Epithelial cell of esophagus (primary cell): ENCODE results near the genes VPS13C and LACTB.

DNA sequence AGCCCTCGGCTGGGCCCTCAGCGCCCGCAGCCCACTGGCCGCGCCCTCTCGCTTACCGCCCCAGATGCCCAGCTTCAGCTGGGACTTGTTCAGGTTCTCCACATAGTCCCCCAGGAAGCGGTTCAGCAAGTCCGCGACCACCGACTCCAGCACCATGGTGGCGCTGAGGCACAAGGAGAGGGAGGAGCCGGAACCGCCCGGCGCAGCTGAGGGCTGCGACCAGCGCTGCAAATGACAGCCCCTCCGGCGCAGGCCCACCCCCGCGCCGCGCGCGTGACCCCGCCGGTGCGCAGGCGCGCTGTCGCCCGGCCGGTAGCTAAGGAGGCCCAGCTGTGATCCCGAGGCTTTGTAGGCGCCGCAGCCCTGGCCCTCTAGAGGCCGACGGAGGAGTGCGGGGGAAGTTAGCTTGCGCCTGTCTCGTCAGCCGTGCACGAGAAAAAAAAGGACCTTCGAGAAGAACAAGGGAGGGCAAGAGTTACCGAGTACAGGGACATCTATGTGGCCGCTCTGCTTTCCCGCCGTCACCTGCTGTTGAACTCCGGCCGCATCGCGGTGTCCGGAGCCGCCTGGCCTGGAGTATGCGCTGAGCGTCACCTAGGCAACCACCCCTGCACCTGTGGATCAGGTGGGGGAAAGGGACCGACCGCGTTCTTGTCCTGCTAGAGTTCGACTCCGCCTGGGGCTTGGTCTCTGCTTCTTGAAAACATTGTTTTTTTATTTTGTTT, at the start of gene VPS13C:
Gene VPS13C, minus strand, starts transcription at position 229 of the 725 bp plus-strand sequence.
- RRBS = 2% methylated on average over 14 of the region's 62 CpGs

DNA sequence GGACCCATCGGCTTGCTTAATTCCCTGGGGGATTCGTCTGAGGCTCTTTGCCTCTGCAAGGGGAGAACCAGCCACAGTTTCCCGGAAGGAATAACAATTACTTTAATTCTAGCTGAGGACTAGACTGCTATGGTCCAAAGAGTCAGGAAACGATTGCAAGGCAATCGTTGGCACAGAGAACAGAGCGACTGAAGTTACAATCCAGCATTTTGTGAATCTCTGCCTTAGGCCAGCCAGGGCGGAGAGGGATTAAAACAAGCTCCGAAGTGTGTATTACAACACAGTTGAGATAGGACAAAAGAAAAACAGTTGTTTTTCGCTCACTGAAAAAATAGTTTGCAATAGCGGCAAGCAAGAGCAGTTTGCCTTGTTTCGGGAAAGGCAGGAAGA, 319 bp downstream of the C2CD4A start:
- RRBS = no CpG with 5 or more reads among the region's 11 CpGs

DNA sequence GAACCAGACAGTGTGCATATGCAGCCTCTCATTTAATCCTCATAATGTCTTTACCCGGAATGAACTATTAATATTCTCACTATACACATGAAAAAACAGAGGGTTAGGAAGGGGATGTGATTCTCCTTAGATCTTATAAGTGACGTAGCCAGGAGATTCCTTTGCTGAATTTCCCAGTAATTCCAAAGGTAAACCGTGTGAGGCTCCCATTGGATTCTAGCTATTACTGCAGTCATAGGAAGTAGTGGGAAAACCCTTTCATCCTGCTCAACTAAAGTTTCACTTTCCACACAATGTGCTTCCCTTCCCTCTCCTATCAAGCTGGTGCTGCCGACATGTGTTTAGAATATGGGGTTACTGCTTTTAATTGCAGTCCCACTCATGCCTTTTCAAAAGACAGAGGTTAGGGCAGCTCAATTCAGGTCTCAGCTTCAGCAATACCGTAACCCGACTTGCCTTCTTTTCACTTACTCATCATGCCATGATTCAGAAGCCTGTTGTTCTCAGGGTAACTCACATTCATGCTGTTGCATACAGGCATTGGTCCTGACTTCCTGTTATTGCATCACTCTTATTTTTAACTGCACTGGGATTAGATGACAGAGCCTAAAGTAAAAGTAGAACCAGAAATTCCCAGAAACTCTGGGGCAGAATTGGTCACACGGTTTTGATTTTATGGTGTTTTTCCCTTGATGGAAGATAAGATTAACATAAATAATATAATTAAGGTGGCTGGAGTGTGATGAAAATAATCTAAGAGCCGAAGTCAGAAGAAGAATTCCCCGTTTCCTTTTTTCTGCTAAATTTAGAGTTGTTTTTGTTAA, 45.8 kb downstream of the C2CD4B start:
- RRBS = no CpG with 5 or more reads among the region's 9 CpGs

DNA sequence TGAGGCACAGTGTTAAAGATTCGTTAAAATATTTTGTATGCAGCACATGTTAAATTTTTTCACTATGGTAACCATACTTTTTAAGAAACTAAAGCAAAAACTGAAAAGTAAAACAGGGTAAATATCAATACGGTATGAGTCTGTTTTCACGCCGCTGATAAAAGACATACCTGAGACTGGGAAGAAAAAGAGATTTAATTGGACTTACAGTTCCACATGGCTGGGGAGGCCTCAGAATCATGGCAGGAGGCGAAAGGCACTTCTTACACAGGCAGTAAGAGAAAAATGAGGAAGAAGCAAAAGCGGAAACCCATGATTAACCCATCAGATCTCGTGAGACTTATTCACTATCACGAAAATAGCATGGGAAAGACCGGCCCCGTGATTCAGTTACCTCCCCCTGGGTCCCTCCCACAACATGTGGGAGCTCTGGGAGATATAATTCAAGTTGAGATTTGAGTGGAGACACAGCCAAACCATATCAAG, 108.6 kb upstream of the TLN2 start:
- RRBS = no CpG with 5 or more reads among the region's 10 CpGs

- RRBS = no CpG with 5 or more reads among the region's 5 CpGs
Measured at GRCh38 chr15:62589535-62590040, 199.2 kb downstream of the TLN2 start.

DNA sequence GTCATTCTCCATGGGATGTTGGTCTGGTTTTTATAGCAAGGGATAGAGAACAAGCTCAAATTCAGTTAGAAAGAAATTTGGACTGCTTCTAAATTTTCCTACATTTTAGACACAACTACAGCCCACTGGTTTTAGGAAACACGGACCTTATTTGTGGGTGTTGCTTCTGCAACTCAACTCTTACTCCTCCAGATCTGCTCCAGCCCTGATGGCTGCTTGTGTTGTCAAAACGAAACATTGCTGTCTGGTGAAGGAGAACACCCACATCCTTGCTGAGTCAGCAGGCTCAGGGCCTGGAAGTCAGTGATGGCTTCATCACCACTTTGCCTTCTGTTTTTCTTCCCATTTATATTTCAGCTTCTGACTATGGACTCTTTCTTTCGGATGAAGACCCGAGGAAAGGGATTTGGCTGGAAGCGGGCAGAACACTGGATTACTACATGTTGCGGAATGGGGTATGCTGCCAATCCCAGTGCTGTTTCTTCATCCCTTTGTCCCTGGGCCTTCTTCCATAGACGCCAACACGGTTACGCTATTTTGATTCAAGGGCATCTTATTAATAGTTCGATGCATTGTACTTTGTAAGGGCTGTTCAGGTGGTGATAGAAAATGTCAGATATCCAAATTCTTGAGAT, 259.5 kb downstream of the TLN2 start:
- RRBS = no CpG with 5 or more reads among the region's 10 CpGs

DNA sequence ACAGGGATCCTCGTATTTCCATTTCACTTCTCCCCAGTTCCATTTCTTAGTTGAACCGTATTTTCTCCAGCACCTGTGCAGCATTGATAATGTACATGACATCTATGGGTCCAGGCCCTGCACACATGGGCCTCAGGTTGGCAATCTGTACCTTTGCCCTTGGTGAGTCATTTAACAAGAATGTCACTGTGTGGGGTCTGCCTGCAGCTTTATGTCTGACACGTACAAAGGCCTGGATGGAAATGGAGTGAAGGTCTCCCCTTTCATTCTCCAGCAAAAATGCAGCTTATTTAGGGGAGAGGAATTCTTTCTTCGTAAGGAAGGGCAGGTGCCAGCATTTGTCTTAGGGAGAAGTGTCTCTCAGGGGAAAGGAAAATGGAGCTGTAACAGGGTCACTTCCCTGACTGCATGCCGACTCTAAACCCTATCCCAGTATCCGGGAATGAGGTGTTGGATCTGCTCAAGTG, 230.3 kb upstream of the TPM1 start:
- RRBS = no CpG with 5 or more reads among the region's 6 CpGs

DNA sequence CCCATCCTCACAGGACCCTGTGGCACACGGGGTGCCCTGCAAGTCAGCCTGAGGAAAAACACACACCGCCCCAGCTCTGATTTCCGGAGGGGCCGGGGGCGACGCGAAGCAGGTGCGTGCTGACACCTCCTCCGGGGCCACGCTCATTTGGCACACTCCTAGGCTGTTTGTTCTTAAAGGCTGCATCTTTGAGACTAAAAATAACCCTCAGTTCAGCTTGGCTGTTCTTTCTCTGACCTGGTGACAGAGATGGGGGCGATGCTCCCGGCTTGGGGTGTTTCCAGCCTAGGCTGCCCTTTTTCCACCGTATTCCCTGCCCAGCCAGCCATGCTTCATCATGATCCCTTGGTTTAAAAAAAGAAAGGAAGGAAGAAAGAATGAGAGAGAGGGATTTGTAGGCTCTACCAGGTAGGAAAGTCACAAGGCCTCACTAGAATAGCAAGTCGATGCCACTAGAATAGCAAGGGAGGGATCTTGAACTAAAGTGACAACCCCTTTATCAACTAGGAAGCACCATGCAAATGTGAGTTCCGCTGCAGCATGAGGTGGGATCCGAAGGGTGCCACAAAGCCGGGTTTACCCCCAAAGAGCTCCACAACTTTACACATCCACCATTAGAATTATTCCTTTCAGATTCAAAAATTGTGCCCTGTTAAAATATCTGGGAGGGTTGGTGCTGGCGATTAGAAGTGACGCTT, 141.3 kb upstream of the TPM1 start:
- RRBS = 85% methylated on average over 6 of the region's 19 CpGs

DNA sequence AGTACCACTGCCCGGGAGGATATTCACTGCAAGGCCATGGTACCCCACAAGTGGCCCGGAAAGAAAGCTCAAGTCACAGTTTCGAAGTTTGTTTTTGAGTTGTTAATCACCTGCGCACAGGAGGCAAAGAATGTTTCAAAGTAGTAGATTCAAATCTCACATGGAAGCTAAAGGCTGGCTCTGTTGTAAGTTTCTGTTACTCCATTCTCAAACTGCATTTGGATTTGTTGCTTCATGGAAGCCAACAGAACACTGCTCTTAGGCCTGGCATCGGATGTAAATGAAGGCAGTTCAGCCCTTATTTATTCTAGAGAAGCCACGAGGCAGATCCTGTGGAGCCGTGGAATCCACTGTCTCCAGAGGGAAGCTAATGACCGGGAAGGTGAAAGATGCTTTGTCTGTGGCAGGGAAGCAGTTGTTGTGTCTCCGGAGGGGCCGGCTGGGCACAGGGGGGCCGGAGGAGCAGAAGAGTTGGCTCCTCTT, 33.3 kb downstream of the TPM1 start:
- RRBS = 60% methylated on average over 2 of the region's 11 CpGs

DNA sequence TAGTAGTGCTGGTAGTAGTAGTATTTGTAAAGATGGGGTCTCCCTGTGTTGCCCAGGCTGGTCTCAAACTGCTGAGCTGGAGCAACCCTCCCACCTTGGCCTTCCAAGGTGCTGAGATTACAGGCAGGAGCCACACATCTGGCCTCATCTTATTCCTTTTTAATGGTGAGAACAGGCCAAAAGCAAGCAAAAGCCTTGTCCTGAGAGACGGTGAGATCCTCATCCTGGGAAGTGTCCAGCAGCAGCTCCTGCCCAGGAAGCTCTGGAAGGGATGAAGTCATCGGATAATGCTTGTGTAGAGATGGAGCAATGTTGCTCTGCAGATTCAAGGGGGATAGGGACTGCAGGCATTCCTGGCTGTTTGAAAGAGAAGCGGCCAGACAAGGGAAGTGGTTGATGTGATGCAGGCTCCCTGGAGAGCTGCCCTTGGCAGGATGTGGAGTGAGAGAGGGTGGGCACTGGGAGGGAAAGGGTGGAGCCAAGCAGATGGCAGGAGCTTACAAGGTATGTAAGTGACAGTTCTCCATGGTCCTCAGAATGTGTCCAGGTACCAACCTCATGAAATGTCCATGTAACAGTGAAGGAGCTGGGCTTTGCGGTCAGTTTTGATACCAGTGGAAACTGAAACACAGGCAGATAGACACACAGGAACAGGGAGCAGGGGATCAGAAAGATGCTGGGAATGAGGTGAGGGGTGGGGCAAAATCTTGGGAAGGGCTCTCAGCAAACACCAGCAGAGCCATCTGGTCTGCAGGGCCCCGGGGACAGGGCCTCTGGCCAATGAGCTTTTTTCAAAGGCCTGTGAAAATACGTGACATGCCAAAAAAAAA, 32.3 kb upstream of the LACTB start:
- RRBS = no CpG with 5 or more reads among the region's 6 CpGs

- RRBS = 3% methylated on average over 2 of the region's 30 CpGs
Measured at GRCh38 chr15:63121399-63121939, at the start of gene LACTB. LACTB (plus strand) TSS chr15:63121861.

- RRBS = no CpG with 5 or more reads among the region's 7 CpGs
Measured at GRCh38 chr15:63127171-63127863, 5.7 kb downstream of the LACTB start.

GRCh38 chr15:63203799-63204226, 14.4 kb downstream of the RAB8B start:
- RRBS = no CpG with 5 or more reads among the region's 5 CpGs

DNA sequence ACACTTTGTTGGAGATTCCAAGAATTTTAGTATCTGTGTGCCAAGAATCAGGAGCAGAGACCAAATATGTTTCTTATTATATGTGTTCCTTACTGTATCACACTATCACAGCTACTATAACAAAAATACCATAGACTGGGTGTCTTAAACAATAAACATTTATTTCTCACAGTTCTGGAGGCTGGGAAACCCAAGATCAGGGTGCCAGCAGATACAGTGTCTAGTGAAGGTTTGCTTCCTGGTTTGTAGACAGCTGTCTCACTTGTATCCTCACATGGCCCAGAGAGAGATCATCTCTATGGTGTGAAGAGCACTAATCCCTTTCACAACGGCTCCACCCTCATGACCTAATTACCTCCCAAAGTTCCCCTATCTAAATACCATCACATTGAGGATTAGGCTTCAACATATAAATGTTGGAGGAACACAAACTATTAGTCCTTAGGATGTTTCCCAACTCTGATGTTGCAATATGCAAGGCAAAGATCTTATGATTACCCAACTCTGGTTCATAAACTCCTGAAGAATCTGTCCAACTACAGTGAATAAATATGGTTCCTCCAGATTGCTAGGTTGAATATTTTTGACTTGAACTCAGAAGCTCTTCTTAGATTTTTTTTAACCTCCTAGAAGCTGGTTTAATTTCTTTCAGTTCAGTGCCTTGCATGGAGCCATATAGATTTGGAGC, 30.4 kb upstream of the APH1B start:
- RRBS = no CpG with 5 or more reads among the region's 1 CpG

DNA sequence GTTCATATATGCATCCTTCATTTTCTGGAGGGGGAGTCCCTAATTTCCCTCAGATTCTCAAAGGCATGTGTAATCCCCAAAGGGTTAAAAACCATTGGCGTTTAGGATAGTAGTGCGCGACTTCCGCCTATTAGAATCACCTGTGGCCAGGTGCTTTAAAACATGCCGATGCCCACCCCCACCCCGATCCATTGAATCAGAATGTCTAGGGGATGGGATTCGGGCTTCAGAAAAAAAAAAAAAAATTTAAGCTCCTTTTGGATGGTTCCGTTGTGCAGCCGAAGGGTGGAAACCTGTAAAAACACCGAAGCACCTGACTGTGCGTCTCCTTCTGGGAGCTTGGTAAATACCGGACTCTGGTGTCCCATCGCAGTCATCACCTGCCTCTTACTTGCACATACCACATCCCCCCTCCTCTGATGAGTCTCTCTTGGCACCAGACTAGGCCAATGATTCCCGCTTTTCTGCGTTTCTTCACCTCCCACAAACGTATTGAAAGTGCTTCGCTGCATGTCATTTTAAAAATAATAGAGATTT, 676 bp downstream of the APH1B start:
- RRBS = no CpG with 5 or more reads among the region's 17 CpGs

GRCh38 chr15:63367464-63368053, 14.1 kb downstream of the CA12 start:
- RRBS = no CpG with 5 or more reads among the region's 8 CpGs

DNA sequence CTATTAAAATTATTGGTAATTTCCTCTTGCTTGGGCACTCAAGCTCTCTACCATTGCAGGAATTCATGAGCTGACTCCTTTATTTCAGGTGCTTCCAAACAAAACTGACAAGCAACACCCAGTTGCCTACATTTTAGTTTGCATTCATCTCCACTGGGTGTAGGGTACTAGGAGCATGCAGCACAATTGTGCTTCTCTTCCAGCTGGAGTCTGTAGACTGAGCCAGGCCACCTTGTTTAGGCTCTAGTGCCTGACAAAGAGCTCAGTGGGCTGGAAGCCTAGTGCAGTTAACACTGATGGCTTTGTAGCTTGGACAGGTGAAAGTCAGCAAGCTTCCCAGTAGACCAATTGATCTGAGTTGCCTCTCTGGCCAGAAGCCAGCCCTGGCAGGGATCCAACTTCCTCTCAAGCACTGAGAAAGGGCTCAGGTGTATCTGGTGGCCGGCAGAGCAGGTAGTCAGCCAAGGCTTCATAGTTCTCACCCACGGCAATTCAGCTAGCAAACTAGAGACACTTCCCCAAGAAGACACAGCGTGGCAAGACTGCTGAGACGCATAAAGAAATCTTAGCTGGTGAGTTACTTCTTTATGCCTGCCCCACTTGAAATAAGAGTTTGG, 8.2 kb upstream of the CA12 start:
- RRBS = no CpG with 5 or more reads among the region's 4 CpGs

- RRBS = no CpG with 5 or more reads among the region's 4 CpGs
Measured at GRCh38 chr15:63466187-63466698, 38.1 kb upstream of the USP3 start.

GRCh38 chr15:63510442-63510993, 6.1 kb downstream of the USP3 start:
- RRBS = no CpG with 5 or more reads among the region's 3 CpGs

- RRBS = no CpG with 5 or more reads among the region's 10 CpGs
Measured at GRCh38 chr15:63556169-63557055, 40.8 kb upstream of the FBXL22 start.